NALM6 (cell line): ENCODE measurements around the gene WNT4.

DNA sequence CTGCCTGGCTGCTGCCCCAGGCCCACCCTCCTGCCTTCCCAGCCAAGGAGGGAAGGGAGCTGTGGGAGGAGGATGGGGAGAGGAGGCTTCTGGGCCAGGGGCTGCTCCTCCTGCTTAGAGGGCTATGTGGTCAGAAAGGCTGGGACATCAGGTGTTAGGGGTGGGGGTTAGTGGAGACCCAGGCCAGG lies 48.5 kb upstream of the ECE1 start:
- PRO-cap = no peak

GRCh38 chr1:21586872-21587316 lies 77.7 kb downstream of the ALPL start:
- PRO-cap = no peak

GRCh38 chr1:21721283-21722305 lies 52.4 kb upstream of the RAP1GAP start:
- PRO-cap = no peak

- PRO-cap = no peak
Measured at GRCh38 chr1:21779678-21780319, 3.1 kb downstream of the USP48 start.

DNA sequence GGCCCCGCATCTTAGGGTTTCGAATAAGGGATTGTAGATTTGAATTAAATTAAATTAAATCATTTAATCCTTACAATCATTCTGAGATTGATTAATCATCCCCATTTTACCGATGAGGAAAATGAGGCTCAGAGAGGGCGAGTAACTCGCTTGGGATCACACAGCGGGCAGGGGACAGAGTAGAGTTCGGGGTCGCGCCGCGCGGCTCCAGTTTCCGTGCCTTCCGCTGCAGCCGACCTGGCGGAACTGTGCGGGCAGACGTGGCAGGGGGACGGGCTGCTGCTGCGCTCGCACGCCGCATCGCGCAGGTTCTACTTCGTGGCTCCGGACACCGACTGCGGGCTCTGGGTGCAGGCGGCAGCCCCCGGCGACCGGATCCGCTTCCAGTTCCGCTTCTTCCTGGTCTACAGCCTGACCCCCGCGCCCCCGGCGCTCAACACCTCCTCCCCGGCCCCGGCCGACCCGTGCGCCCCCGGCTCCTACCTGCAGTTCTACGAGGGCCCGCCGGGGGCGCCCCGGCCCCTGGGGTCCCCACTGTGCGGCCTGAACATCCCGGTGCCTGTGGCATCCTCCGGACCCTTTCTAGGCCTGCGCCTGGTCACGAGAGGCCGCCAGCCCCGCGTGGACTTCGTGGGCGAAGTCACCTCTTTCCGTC lies 2.2 kb downstream of the LDLRAD2 start:
- PRO-cap = no peak

DNA sequence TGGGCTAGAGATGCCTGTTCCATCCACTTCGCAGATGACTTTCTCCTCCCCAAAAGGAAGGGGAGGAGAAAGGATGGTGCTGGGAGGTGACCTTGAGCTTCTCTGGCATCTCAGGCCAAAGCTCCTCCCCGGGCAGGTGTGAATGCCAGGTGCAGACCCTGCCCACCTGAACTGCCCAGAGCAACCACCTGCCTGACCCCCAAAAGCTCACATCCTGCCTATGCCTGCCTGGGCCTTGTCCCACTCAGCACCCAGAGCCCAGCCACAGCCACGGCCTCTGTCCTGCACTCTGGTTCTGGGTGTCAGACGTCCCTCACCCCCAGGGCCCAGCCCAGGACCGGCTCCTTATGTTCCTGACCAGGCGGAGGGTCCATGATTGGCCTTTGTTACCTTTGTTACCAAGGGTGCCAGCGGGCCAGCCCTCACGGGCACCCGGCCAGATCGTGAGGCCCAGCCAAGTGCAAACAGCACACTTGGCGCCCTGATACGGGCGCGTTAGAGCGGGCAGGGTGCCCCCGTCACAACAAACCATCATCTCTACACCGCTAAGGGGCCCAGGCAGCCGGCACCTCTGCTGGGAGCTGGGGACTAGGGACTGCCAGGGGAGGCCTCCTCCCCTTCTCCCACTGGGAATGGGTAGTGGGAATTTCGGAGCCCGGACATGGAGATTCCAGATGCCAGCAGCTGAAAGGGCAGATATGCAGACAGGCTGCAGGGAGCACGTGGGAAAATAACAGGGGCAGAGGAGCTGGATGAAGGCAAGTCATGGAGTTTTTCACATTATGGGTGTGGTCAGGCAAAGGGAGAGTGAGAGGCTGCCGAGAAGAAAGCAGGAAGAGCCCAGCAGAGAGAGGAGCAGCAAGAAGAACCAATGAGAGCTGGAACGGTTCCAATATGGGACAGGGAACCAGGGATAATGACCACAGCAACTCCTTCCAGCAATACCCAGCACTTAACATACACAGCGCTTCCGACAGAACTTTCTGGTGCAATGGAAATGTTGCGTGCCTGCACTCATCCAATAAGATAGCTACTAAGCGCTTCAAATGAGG lies 22.1 kb downstream of the HSPG2 start:
- PRO-cap = no peak

- PRO-cap = no peak
Measured at GRCh38 chr1:22024450-22024731, 22.9 kb downstream of the CELA3A start.

DNA sequence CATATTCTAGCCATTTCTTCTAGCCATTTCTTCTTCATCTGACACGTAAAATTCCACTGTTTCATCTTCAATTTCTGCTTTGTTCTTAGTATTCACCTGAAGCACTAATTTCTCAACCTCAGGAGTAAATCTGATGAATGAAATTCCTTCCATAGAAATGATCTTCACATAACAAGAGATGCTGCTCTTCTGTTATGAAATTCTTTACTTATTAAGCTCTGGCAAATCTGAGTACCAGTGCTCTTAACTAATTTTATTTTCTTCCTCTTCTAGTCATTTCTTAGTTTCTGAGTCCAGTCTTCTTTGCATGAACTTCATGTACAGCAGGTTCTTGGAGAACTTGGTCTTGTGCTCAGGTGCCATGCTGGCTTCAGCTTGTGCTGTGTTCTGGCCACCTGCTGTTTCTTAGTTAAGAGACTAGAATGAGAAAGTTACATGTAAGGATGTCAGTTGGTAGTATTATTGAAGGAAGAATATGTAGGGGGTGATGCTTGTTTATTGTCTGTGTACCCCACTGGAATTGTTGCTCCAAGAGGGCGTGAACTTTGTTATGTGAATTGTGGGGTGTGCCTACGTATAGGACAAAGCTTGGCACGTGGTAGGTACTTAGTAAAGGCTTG lies 16.1 kb downstream of the CDC42 start:
- PRO-cap = no peak

DNA sequence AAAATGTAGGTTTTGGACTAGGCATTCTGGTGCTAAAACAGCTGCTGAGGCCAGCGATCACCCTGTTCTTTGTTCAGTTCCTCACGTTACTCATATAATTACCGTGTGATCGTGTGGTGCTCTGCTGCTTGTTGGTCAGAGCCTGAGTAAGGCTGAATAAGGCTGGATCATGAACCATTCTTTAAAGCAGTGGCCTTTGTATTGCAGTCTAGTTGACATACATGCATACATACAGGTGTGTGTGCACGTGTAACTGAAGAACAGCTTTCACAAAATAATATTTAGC lies 25.3 kb downstream of the CDC42 start:
- PRO-cap = no peak

DNA sequence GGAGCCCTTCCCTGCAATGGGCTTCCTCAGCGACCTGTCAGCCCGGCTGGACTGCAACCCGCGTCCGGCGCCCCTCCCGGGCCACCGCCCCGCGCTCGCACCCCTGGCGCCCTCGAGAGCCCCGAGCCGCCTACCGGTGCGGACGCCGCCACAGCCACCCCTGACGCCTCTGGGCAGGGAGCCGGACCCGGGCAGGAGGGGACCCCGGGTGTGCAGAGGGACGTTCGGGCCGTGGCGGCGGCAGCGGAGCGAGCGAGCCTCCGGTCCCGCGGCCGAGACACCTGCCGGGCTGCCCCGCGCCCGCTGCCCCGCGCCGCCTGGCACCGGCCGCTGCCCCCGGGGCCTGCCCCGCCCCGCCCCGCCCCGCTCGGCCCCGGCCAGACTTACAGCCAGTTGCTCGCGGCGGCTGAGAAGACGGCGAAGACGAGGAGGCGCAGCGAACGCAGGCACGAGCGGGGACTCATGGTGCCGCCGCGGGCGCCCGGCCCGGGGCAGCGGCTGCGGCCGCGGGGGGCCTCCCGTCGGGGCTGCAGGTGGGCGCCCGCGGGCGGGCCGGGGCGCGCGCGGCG lies 354 bp downstream of the WNT4 start:
- PRO-cap = no peak

- PRO-cap = no peak
Measured at GRCh38 chr1:22143028-22143753, at the start of gene WNT4. TSS of gene WNT4 (minus strand) at chr1:22143097.

DNA sequence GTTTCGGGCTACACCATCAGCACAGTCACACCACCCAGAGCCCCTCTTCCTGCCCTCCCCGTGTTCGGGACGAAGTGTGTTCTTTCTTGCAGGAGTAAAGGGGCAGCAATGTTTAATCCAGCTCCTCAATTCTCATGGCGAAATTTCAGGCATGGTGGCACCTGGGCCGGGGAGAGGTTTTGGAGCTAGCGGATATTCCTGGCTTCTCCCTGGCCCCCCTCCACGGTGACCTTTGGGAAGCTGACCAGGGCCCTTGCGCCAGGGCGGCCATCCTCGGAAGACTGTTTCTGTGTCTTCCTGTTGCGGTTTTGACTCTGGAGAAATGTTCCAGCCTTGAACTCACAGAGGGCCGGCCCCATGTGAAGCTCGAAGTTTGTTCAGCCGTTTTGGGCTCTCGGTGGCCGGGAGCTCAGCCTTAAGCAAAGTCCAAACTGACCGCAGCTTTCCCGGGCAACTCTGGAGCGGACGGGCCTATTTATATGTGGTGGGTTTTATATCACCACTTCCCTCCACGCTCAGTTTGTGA lies 16.9 kb upstream of the WNT4 start:
- PRO-cap = no peak

GRCh38 chr1:22350579-22351241 lies 100.9 kb upstream of the ZBTB40 start:
- PRO-cap = no peak

DNA sequence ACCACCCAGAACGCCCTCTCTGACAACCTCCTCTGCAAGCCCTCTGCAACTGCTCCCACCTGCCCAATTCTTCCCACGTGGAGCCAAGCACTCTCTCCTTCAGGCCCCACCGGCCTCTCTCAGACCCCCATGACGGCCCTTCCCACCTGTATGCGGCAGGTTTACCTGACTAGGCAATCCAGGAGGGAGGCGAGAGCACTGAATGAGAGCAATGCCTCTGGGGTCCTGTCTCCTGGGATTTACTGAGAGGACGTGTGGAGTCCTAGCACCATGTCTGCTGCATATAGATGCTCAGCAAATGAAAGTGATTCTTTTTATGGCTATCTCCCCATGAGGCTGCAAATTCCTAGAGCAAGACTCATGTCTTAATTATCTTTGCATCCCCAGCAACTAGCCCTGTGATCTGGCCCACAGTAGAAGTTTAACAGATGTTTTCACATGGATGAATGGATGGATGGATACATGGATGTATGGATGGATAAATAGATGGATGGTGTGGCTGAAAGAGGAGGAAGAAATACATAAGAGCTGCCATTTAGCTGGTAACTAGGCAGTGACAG lies 32.9 kb upstream of the ZBTB40 start:
- PRO-cap = no peak

GRCh38 chr1:22472664-22473139 lies 21.1 kb downstream of the ZBTB40 start:
- PRO-cap = no peak

- PRO-cap = no peak
Measured at GRCh38 chr1:22557316-22557925, 5.9 kb upstream of the EPHA8 start.

GRCh38 chr1:22645776-22646508 lies 2.5 kb downstream of the C1QC start:
- PRO-cap = no peak

- PRO-cap = no peak
Measured at GRCh38 chr1:22662131-22662626, 9.1 kb downstream of the C1QB start.

- PRO-cap = no peak
Measured at GRCh38 chr1:22794484-22795010, 83.9 kb downstream of the EPHB2 start.

GRCh38 chr1:23178331-23178693 lies 39.0 kb downstream of the HTR1D start:
- PRO-cap = no peak